ENCODE measurements around the genes SERPINB5, SERPINB7, SERPINB10 and DOK6.

GRCh38 chr18:62437523-62438439, 85.0 kb upstream of the ZCCHC2 start:
- PRO-cap: no peak
- RRBS, 2 experiments: no CpG with 5 or more reads among the region's 19 CpGs

DNA sequence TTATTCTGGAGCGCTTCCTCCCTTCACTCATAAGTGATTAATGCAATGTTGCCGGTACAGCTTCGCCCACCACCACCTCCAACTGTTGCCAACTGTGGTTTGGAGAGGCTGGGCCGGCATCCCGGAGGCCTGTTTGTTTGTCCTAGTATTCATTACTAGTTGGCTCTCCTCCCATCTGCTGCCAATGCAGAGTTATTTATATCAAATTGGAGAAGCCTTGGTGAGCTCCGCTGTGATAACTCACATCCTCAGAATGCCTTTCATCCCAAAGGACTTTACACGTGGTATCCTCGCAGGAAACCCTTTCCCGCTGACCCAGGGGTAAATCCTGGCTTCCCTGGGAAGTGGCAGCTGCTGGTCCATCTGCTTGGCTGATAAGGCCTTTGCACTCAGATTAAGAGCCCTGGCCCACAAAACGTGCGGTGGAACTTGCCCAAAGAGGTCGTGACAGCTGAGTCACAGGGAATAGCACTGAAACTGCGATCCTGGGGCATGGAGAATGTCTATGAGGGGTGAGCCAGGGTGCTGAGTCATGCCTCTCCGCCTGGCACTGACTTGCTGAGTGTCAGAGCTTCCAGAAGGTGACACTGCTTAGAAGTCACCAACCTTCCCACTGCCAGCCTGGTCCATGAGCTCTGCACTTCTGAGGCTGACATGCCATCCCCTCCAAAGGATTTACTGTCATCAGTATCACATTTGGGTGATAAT, 71.9 kb upstream of the ZCCHC2 start:
- PRO-cap: no peak
- RRBS, 2 experiments: 4 to 40% methylated on average over 3 of the region's 14 CpGs

GRCh38 chr18:62577188-62577845, 54.5 kb downstream of the ZCCHC2 start:
- PRO-cap: no peak
- RRBS, 2 experiments: no CpG with 5 or more reads among the region's 8 CpGs

DNA sequence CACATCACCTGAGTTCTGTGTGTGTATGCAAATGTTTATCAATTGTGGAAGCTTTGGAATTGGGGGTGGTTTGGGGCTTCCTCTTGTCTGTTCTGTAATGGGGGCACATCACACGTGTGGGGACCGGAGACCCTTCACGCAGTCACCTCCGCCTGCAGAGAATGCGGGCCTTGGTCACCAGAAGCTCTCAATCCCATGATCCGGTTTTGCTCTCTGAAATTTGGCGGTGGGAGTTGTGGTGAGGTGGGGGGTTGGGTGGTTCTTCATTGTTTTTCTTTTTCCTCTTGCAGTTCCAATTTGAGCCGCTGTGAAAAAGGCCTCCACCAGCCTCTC, 61.3 kb downstream of the ZCCHC2 start:
- PRO-cap: no peak
- RRBS, 2 experiments: 48 to 58% methylated on average over 4 of the region's 8 CpGs

GRCh38 chr18:62736905-62738169, 22.0 kb downstream of the PHLPP1 start:
- PRO-cap: no peak
- RRBS, 2 experiments: no CpG with 5 or more reads among the region's 8 CpGs

GRCh38 chr18:63152755-63153139, 166.8 kb downstream of the BCL2 start:
- PRO-cap: no peak
- RRBS, 2 experiments: no CpG with 5 or more reads among the region's 6 CpGs

DNA sequence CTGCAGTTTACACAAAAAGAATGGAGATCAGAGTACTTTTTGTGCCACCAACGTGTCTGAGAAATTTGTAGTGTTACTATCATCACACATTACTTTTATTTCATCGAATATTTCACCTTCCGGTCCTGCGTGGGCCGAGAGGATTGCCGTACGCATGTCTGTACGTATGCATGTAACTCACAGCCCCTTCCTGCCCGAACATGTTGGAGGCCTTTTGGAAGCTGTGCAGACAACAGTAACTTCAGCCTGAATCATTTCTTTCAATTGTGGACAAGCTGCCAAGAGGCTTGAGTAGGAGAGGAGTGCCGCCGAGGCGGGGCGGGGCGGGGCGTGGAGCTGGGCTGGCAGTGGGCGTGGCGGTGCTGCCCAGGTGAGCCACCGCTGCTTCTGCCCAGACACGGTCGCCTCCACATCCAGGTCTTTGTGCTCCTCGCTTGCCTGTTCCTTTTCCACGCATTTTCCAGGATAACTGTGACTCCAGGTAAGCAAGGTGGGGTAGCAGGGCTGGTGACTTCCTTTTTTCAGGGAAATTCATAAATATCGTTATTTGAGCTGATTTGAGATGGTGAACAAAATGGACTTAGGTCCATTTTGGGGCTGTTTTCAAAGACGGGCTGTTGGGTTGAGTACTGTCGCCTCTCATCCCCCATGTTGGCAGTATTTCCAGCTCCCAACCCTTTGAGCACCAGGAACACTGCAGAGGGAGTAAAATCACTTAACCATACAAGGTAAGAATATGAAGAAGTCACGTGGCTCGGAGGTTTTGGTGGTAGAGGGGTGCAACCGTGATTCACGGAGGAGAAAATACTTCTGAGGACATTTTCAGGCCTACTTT, at the start of gene SERPINB5:
Gene SERPINB5, plus strand, starts transcription at position 394 of the 835 bp plus-strand sequence.
- PRO-cap: no peak
- RRBS, 2 experiments: no CpG with 5 or more reads among the region's 29 CpGs

GRCh38 chr18:63477714-63478550, 1.2 kb downstream of the SERPINB5 start:
- PRO-cap: no peak
- RRBS, 2 experiments: no CpG with 5 or more reads among the region's 10 CpGs

DNA sequence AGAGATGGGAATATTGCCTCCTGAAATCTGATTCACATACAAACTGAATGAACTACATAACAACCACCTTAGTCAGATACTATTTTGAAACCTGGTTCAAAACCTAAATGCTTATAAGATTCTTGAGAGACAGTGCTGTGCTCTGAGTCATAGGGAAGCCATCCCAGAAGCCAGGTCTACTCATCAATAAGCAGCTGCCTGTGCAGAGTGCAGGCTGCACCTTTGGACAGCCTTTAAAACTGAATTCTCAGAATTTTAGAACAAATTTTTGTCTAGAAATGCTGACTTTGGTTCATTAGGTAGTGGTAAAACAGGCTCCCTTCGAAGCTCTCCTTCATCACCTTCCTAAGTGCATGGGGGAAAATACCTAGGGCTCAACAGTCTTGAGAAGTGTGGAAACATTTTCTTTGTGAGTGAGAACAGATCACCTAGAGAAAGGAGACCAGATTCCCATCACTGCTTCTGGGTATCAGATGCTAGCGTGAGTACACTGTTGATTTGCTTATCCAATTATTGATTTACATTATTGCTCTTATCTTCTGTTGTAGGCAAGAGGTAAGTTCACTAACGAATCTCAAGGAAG, at the start of gene SERPINB7:
Gene SERPINB7, plus strand, starts transcription at position 183 of the 583 bp plus-strand sequence.
- PRO-cap: no peak
- RRBS, 2 experiments: no CpG with 5 or more reads among the region's 3 CpGs

GRCh38 chr18:63907821-63908052, at the start of gene SERPINB10:
Gene SERPINB10, plus strand, starts transcription at chr18:63907958.
- PRO-cap: no peak

DNA sequence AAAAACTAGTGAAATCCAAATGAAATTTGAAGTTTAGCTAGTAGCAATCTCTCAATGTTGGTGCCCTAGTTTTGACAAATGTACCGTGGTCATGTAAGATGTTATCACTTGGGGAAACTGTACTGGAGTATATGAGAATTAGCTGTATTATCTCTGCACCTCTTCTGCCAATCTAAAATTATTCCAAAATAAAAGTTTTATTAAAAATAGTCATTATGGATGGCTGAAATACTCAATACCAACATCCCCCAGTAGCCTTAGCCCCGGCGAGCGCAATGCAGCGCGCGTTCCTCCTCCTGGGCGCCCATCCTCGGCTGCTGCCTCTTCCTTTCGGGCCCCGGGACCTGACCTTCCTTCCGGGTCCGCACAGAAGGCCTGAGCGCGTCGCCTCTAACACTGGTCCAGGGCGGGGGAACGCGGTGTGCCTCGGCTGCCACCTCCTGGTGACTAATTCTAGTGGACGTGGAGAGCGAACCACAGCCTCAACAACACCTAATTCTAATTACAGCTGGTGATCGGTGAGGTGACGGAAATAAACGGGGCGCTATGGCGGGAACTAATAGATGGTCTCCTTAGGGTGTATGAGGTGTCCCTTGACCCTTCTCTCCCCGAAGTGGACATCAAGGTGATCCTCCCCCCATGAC, 13.1 kb upstream of the HMSD start:
- PRO-cap: bidirectional peak, plus-strand start at position 450 of the sequence, minus-strand start at position 346 of the sequence
- RRBS, 2 experiments: 2% methylated on average over 9 of the region's 28 CpGs

- PRO-cap: no peak
- RRBS, 2 experiments: no CpG with 5 or more reads among the region's 5 CpGs
Measured at GRCh38 chr18:66558720-66559090, 45.2 kb downstream of the CDH19 start.

DNA sequence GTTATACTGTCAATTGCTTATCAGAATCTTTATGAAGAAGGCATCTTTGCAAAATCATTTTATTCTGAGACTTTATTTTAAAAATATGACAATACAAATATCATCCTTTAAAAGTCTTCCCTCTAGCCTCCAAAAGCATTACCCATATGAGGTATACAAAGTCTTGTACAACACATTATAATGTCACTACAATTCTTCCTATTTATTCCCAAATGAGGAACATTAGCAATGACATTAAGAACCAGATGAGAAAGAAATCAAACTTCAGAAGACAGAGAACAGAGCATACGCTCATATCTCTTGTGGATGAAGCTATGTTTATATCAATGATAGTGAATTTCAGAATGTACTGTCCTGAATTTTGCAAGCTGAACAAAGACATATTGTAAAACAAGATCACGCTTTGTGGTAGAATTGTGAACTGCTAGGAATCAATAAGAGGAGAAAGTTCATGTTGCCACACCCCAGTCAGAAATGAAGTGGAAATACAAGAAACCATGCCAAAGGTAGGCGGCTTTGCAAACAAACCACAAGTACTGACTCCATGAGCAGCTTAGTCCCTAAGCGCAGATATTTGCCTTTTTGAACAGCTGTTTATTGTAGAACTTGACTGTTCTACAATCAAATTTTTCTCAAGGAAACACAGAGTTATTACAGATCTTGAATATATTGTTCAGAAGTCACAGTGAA, 120.6 kb upstream of the CDH19 start:
- PRO-cap: no peak
- RRBS, 2 experiments: no CpG with 5 or more reads among the region's 4 CpGs

DNA sequence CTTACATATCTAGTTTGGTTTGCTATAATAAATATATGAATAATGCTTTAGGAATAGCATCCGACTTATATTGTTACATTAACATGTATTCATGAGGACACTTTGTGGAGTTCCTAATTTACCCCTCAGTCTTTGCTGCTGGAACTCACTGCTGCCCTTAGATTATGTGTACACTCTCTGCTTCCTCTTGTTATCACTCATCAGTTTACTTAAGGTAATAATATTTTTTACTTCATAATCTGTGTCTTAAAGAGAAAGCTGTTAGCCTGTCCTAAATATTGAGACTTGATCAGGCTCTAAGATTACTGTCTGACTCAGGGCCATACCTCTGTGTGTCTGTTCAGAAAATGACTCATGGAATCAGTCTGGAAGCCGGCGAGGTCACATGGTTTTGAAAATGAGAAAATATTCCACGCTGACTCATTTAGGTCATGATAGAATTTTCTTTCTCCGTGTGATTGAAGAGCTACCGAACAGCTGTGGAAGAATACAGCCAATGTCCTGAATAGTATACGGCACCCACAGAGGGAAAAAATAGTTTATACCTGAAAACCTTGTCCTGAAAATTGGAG, 156.5 kb downstream of the DSEL start:
- PRO-cap: no peak
- RRBS, 2 experiments: no CpG with 5 or more reads among the region's 7 CpGs

DNA sequence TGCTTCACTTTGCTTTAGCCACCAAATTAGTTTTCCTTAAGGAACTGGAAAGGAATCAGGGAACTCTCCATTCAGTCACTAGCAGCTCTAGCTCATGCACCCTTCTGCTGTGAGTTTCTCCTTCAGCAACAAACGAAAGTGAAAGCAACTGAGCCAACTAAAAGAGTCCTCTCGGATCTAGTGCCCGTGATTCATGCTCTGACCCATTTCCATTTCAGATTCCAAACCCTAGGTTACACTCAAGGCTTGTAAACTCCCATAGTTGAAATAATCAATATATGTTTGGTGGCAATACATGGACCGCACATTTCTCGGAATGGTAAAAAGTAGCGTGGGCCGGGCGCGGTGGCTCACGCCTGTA, 98.4 kb downstream of the DSEL start:
- PRO-cap: no peak
- RRBS, 2 experiments: no CpG with 5 or more reads among the region's 10 CpGs

- PRO-cap: no peak
Measured at GRCh38 chr18:68874496-68874824, 76.6 kb downstream of the CCDC102B start.

DNA sequence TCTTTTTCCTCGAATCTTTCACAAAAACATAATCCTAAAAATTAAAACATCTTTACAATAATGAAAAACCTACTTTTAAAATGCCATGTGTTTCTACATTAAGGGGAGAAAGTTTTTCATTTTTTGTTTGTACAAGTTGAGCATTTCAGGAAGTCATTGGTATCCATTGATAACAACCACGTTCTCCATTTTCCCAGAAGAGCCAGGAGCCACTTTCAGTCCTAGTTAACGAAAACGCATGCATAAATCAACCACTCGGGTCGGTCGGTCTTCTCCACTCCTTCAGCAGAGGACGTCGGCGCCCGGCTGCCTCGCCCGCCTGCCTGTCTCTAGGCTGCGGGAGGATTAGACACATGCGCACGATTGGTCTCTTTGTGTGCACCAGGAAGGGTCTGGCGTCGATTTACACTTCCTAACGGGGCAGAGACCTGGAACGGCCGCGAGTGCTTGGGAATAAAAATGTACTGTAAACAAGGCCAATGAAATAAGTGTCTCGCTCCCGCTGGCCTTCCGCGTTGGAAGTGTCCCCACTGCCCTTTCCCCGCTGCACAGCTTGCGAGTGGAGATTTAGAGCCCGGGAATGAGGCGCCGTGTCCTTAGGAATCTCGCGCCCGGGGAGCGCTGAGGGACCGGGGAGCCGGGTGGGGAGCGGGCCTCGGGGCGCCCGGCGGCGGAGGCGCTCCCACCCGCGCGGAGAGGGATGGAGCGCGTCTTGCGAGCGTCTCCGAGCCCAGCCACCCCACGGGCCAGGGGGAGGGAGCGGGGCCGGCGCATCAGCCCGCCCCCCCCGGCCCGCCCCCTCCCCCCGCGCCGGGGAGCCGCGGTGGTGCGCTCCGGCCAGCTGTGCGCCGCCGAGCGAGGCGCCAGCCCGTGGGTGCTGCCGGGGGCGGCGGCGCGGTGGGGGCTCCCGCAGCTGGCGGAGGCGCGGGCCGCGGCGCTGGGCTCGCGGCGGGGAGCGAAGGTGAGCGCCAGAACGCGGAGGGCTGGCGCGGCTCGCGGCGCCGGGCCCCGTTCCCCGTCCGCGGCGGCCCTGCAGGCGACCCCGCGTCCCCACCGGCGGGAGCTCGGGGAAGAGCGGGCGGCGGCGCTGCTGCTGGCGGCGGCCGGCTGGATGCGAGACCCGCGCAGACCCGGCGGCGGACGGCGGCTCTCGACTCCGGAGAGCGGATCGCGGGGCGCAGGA, at the start of gene DOK6:
Gene DOK6, plus strand, starts transcription at position 844 of the 1,183 bp plus-strand sequence.
- PRO-cap: bidirectional peak, plus-strand start at position 408 of the sequence, minus-strand start at position 331 of the sequence; bidirectional peak, plus-strand start at position 971 of the sequence, minus-strand start at position 750 of the sequence
- RRBS, 2 experiments: 2% methylated on average over 27 to 32 of the region's 129 CpGs

DNA sequence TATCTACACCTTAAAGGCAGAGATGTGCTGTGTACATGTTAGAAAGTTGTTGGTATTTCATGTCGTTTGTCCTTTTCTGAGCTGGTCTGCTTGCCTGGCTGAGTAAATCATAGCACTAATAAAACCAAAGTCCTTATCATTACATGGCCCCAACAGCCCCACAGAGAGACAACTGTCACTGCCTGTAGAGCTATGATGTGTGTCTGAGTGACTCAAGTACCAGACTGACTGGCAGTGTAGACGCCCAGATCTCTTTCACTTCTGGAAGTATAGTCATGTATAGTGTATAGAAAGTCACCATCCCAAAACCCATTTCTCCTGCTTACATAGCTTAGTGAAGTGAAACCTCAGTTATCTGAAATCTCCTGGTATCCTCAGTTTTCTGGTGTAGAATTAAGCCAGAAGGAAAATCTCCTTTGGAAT, 4.4 kb downstream of the SOCS6 start:
- PRO-cap: no peak
- RRBS, 2 experiments: no CpG with 5 or more reads among the region's 2 CpGs

- PRO-cap: no peak
- RRBS, 2 experiments: no CpG with 5 or more reads among the region's 4 CpGs
Measured at GRCh38 chr18:70335853-70336641, 47.2 kb downstream of the SOCS6 start.

DNA sequence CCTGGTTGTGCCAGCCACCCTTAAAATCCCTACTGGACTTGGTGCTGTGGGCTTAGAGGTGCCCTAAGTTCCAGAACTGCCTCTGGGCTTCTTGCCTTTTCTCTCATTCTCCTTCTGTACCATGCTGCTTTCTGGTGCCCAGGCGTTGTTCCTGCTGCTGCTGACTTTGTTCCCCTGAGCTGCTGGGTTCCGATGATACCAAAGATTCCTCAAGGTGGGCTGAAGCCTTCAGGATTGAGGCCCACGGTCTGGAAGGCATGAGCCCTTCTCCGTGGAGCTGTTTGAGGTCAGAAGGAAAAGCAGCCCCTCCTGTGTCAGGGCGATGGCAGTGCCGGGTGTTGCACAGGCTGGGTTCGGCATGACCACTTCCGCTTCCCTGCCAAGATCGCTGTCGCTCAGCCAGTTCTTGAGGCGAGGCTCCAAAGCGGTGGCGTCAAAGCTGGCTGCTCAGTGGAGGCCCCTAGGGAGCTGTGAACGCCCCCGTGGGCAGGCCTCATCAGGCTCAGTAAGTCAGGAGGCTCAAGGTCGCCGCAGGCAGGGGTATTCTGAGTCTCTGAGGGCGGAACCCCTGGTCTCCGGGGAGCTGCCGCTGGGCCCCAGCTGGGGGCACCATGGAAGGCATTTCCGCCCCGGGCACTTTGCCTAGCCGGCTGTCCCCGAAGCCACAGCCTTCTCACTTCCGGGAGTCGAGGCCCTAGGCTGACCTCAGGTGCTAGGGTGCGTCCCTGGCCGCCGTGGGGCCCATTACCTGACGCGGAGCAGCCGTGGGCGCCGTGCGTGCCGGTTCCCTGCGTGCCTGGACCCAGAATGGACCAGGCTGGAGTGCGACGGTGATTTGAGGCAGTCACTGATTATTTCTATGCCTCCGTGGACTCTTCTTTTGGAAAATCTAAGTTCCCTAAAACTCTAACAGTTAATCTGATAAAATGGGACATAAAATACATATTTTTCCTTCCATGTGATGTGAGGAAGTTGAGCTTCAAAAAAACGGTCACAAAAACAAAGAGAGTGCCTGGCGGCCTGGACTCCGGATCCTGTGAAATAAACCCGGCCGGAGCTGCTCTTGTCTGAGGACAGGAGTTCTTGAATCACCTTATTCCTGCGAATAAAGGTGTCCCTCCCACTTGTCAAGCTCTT, 210.4 kb downstream of the SOCS6 start:
- PRO-cap: unidirectional peak, plus-strand start at position 402 of the sequence
- RRBS, 2 experiments: 79 to 97% methylated on average over 6 to 11 of the region's 46 CpGs

Measured in HEK293 (cell line).